Smooth muscle cell (in vitro differentiated cells): Measurements from ENCODE around the genes TENT4A, CCT5 and ANKRD33B.

DNA sequence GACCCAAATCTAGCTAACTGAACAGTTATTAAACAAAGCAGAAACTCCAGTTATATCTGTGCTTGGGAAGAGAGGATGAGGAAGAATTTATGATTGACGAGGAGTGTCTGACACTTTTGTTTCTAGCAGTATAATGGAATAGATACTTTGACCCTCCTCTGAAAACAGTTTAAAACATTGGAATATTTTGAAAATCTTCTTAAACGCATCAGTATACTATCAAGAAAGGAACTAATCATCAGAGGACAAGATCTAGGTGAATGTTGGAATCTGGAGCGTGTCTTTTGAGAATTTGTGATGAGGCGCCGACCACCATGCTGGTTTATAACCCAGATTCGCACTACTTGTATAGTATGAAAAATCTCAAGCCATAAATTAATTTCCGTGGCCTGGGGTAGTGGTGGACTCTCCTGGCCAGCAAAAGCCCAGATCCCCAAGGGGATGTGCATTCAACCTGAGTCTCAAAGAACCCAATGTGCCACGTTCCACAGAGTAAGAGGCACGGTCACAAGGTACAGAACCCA is 23.2 kb downstream of the SRD5A1 start:
- RAMPAGE, long total RNA: no peak

DNA sequence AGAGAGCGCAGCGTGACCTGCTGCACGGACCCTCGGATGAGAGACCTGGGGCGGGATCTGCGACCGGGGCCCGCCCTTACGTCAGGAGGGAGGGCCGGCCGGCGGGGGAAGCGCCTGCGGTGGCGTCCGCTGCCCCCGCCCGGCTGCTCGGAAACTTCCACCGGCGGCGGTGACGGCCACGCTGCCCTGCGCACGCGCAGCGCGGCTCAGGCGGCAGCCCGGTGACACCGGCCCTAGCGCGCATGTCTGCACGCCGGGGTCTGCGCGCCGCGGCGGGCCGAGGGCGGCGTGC is 455 bp upstream of the TENT4A start:
- RAMPAGE, long total RNA: no peak

GRCh38 chr5:6713123-6713788 is at the start of gene TENT4A:
TSS of gene TENT4A (plus strand) at chr5:6713432.
- RAMPAGE, long total RNA: no peak

GRCh38 chr5:7991015-7991678 is 122.2 kb downstream of the MTRR start:
- RAMPAGE, long total RNA: no peak

DNA sequence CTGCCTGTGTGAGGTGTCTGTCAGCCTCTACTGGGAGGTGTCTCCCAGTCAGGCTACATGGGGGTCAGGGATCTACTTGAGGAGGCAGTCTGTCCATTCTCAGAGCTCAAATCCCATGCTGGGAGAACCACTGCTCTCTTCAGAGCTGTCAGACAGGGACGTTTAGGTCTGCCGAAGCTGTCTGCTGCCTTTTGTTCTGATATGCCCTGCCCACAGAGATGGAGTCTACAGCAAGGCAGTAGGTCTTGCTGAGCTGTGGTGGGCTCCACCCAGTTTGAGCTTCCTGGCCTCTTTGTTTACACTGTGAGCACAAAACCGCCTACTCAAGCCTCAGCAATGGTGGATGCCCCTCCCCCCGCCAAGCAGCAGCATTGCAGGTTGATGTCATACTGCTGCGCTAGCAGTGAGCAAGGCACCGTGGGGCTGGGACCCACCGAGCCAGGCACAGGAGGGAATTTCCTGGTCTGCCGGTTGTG is 233.2 kb downstream of the ATPSCKMT start:
- RAMPAGE, long total RNA: no peak

GRCh38 chr5:10118191-10118526 is 131.5 kb downstream of the ATPSCKMT start:
- RAMPAGE, long total RNA: no peak

DNA sequence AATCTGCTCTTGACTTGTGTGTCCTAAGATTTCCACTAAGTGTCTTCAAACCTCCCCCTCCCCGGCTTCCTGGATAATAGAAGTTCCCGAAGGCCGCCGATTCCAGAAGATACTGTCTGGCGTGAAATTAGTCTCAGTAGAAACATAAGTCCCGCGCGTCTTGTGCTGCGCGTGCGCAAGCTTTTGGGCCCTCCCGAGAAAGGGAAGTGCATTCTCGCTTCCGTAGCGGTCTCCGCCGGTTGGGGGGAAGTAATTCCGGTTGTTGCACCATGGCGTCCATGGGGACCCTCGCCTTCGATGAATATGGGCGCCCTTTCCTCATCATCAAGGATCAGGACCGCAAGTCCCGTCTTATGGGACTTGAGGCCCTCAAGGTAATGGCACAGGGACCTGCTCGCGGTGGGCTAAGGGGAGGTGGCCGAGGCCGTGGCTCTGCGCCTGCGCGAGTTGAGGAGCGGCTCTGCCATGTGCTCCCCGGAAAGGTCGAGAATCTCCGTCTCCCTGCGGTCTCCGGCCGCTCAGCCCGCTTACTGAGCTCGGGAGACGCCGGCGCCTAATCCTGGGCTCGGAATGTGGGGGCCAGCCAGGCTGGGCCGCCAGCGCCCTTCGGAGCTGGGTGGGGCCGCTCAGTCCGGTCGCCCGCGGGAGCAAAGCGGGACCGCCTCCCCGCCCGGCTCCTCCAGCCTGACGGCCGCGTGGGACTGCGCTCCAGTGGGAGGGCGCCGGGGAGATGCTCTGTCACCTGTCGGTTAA is at the start of gene CCT5:
Gene CCT5, plus strand, starts transcription at position 209 of the 753 bp plus-strand sequence.
- RAMPAGE, long total RNA: start-site peak on the plus strand centred at position 224 of the sequence, 78 bp wide, 2,618 and 1,628 reads in 2 replicates

DNA sequence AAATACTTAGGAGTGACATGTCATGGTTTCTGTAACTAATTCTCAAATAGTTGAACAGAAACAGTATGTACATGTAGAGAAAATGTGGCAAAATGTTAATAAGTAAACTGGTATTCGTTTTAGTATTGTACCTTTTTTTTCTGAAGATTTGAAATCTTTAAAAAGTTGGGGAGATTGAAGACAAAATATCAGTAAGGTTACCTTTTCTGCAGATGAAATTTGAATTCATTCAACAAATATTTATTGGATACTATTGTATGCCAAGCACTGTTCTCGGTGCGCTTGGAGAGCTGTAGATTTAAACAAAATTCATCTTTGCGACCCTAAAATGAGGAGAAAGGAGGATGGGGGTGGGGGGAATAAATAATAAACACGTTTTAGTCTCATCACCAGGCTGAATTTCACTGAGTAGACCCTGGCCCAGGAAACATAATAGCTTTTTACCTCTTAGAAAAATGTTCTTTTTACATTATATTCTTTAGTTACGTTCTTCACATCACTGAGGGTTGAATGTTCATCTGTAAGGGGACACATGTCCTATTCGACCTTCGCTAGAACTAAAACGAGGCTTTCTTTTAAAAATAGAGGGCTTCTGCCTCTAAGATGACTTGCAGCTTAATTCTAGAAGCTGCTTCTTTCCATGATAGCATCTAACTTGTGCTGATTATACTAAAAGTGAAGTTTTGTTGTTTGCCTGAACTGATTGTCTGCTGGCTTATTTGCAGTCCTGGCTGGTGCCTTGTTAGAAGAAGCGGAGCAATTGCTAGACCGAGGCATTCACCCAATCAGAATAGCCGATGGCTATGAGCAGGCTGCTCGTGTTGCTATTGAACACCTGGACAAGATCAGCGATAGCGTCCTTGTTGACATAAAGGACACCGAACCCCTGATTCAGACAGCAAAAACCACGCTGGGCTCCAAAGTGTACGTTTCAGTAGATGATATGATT is 5.4 kb downstream of the CCT5 start:
- RAMPAGE, long total RNA: no peak

DNA sequence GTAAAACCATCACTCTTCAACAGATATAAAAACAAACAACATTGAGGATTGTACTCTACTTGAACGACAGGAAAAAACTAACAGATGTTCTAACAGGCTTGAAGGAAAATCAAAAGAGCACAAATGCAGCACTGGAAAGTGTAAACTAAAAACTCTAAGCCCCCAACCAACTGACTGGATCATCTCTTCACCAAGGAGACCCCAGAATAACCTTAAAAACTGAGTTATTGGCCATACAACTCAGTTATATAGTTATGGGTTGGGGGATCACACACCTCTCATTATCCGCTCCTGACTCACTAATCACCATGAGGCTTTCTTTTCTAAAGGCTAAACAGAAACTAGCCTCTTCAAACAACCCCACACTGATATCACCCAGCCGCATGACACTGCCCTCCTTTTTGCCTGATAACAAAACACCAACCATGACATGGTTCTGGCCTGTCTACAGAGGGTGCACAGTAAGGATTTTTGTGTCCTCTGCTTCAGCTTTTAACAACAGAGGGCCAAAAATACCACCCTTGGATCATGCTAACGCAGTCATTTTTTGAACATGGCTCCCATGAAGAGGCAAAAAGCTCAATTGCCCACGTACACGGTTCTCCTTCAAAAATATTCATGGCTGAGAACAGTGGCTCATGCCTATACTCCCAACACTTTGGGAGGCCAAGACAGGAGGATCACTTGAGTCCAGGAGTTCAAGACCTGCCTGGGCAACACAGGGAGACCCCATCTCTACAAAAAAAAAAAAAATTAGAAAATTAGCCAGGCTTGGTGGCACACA is 4.1 kb downstream of the CMBL start:
- RAMPAGE, long total RNA: no peak

- RAMPAGE, long total RNA: no peak
Observed at GRCh38 chr5:10339069-10339856, 14.2 kb upstream of the MARCHF6 start.

GRCh38 chr5:10351418-10351991 is 2.0 kb upstream of the MARCHF6 start:
- RAMPAGE, long total RNA: no peak

DNA sequence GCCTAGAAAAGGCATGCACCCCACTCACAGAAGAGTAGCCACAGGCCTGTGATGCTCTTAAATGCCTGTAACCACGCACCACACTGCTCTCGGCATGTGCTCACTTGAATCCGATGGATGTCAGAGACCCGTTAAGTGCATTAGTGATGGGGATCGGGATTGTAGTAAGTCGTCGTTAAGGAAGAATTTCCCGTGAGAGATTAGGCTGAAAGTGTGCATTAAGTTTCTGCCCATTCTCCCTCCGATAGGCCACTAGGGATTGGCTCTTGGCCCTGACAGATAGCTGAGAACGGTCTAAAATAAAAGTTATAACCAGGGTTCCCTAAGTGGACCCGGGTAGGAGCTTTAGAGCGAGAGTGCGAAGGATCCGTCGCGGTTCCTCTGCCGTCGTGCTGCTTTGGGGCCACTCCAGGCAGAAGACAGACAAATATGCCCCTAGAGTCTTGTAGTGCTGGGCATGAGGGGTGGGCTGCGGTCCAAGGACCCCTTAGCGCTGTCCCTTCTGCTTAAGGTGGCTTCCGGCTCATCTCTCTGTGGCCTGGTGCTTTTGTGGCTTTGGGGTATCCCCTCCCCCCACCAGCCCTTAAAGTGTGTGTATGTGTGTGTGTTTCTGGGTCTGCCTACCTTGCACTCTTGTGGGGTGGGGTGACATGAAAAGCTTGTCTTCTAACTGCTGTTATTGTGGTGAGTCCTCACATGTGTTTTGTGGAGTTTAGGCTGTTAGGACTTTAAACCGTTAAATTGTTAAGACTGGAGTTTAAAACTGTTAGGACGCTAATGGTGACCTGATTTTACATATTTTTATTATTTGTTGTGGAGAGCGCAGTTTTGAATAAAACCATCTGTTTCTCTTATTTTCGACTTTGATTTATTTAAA is 23.4 kb downstream of the MARCHF6 start:
- RAMPAGE, long total RNA: no peak

DNA sequence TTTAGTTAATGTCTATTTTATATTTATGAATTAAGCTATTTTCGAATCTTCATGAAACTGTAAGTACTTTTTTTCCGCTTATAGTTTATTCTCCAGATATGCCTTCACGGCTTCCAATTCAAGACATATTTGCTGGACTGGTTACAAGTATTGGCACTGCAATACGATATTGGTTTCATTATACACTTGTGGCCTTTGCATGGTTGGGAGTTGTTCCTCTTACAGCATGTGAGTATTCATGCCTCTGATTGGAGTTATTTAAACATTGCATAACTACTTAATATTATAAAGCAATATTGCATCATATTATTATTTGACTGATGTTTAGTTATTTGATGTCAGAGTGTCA is 28.2 kb downstream of the MARCHF6 start:
- RAMPAGE, long total RNA: no peak

DNA sequence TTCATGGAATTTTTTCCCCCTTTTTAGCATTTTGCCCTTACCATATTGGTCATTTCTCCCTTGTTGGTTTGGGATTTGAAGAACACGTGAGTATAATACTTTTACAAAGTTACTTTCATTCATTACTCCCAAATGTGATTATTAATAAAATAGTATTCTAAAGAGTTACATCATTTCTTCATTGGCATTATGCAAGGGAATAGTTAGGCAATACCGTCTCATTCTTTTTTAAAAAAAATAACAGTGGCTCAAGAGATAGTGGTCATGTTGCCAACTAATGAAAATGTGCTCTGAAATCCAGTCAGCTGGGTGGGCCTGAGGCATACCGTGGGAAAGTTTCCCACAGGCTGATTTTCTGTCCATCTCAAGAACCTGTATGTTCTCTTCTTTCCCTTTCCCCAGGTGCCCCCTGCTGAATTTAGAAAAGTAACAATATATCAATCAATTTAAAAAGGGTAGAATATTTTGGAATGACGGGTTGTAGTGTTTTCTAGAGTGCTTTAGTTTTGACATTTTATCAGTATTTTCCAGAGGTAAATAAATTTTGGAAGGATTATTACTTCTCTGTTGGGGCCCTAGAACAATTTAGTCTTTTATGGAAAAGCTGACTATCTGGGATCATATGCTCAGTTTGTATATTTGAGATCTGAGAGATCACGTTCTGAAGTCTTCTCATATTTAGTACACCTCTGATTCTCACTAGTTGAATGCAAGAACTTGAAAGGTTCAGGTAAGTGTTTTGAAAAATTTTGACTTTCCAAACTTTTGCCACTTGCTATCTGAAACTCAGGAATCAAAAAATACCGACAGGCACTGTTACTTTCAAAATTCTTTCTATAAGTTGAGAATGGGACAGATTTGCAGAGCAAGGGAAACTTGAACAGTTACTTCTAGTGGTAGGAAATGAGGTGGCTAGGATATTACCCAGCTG is 40.7 kb upstream of the ROPN1L start:
- RAMPAGE, long total RNA: no peak

DNA sequence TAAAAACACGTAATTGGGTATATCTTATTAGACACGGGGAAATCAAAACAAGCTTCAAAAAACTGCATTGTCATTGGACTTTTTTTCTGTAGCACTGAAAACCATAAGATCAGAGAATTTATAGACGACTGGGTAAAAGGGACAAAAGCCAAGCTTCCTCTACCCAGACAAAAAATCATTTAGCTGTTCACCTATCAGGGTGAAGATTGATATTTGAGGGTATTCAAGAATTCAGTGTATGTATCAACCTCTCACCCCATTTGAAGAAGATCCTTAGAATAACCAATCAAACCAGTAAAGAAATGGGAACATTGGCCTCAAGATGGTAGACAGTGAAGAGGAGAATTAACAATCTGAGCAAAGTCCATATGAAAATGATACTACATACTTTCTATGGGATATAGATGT is 19.3 kb upstream of the ROPN1L start:
- RAMPAGE, long total RNA: no peak

- RAMPAGE, long total RNA: no peak
Observed at GRCh38 chr5:10533104-10533625, 30.7 kb upstream of the ANKRD33B start.

DNA sequence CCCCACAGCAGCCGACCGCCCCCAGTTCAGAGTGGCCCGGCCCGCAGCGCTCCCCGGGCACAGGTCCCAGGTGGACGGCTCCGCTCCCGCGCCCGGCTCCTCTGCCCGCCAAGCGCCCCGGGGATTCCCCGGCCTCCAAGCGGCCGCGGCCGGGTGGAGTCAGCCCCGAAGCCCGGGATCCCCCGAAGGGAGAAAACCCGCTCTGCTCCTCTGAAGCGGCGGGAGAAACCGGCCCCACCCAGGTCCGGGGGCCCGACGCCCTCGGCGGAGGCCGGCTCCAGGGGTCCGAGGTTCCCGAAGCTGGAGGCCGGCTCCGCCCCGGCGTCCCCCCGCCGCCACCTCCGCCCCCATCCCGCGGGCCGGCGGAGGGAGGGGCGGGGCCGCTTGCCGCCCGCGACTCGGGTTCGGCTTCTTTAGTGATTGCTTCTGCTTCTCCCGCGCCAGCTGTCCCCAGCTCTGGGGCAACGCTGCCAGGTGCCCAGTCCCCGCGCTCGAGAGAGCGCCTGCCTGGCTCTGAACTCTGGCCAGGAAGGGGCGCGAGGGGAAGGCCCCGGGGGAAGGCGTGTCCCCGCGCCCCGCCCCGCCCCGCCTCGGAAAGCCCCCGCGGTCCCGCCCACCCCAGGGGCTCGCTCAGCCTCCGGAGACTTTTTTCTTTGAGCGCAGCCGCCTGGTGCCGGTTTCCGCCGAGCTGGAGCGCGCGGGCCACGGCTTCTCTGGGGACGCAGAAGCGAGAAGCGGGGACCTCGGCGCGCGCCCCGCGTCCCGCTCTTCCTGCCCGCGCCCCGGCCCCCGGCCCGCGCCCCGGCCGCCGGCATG is at the start of gene ANKRD33B:
Gene ANKRD33B, plus strand, starts transcription at position 416 of the 816 bp plus-strand sequence.
- RAMPAGE, long total RNA: no peak

GRCh38 chr5:10610861-10611796 is 47.3 kb downstream of the ANKRD33B start:
- RAMPAGE, long total RNA: no peak

GRCh38 chr5:10670985-10672076 is 89.7 kb downstream of the DAP start:
- RAMPAGE, long total RNA: no peak

- RAMPAGE, long total RNA: no peak
Observed at GRCh38 chr5:10734080-10734545, 26.9 kb downstream of the DAP start.